Monocyte (primary cell): ENCODE results near the gene CCDC43.

GRCh38 chr17:44211428-44212508, 7.7 kb downstream of the UBTF start:
- PRO-cap, 2 experiments: peak in 1 of 2 experiments; most common minus-strand start chr17:44212170 (in 1)

- PRO-cap, 2 experiments: peak in 2 of 2 experiments; most common plus-strand start chr17:44218797 (in 2); most common minus-strand start chr17:44218594 (in 1)
Measured at GRCh38 chr17:44217944-44218935, 1.2 kb downstream of the UBTF start.

GRCh38 chr17:44222022-44222926, 2.8 kb upstream of the UBTF start:
- PRO-cap, 2 experiments: peak in 2 of 2 experiments; most common plus-strand start chr17:44222248 (in 2); most common minus-strand start chr17:44222117 (in 2)

- PRO-cap, 2 experiments: no peak in any of the 2 experiments
Measured at GRCh38 chr17:44348004-44348510, 3.0 kb downstream of the GRN start.

GRCh38 chr17:44352634-44353115, 7.6 kb downstream of the GRN start:
- PRO-cap, 2 experiments: no peak in any of the 2 experiments

DNA sequence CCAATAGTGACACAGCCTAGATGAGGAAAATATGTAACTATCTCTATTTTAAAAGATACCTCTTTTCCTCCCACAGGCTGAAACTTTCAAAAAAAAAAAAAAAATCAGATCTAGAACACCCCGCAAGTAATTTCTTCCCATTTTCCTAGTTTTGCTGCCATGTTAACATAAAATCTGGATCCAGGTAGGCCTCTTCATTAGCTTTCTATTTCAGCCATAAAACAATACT, 11.5 kb downstream of the CCDC43 start:
- PRO-cap, 2 experiments: no peak in any of the 2 experiments

DNA sequence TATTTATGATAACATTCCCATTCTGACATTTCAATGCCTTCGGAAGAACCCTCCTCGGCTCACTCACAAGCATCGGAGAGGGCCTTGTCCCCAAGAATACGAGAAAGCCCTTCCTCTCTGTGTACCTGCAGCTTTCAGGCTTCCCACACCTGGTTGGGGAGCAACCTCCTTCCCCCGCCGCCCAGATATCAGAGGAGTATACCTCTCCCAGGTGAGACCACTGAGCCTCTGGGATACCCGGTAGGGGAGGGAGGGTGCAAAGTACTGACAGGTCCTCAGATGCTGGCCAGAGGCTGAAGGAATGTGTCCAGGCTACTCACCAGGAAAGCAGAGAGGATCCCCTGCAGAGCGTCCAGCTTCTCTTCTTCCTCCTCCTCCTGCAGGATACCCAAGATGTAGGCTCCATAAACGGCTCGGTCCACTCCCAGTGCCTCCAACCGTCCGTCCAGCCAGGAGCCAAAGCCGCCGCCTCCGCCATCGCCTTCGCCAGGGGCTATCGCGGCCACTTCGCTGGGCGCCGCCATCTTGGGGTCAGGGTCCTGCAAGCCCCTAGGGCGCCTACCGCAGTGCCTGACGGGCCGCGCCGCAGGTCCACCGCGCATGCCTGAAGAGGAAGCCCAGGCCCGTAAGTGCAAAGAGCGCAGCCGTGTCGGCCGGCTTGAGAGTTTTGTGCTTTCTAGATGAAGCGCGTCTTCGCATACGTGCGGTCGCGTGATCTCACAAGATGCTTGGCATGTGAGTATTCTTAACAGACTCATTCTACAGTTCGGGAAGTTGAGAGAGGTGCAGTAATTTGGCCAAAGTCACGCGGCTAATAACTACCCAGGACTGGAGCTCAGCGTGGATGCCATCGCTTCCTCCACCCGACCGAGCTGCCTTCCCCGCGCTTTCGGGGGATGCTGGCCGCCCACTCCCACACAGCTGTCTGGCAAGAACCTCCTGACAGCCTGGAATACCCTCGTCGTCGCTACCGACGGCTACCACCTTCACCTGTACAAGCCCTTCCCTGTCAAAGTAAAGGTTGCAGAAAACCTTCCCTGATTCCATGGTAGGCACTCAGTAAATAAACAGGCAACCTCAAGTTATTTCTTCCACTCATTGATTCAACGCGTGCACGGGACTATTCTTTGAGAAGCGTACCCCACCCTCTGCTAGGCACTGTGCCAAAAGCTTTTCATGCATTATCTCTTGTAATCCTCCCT, at the start of gene CCDC43:
Gene CCDC43 (minus strand): TSS at position 547 of the 1,202 bp plus-strand sequence.
- PRO-cap, 2 experiments: peak in 2 of 2 experiments; most common plus-strand start position 764 of the sequence (in 1); most common minus-strand start position 500 of the sequence (in 1)

DNA sequence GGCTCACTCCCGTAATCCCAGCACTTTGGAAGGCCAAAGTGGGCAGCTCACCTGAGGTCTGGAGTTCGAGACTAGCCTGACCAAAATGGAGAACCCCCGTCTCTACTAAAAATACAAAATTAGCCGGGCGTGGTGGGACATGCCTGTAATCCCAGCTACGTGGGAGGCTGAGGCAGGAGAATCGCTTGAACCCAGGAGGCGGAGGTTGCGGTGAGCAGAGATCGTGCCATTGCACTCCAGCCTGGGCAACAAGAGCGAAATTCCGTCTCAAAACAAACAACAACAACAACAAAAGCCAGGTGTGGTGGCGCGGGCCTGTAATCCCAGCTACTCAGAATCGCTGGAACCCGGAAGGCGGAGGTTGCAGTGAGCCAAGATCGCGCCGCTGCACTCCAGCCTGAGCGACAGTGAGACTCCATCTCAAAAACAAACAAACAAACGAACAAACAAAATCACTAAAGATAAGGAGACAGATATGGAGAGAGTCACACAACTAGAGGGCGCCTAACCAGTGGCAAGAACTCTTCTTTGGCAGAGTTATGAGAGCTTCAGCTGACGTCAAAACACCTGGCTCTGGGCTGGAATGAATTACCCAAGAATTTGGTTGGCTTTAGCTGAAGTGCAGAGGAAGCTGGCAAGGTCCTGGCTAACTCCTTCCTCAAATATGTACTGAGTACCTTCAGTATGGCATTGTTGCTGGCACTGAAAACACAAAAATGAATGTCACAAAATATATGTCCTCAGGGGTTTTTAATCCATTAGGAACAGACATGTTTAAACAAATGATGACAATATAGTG, 1.3 kb upstream of the CCDC43 start:
- PRO-cap, 2 experiments: no peak in any of the 2 experiments

- PRO-cap, 2 experiments: no peak in any of the 2 experiments
Measured at GRCh38 chr17:44793038-44793413, 34.2 kb downstream of the ADAM11 start.

DNA sequence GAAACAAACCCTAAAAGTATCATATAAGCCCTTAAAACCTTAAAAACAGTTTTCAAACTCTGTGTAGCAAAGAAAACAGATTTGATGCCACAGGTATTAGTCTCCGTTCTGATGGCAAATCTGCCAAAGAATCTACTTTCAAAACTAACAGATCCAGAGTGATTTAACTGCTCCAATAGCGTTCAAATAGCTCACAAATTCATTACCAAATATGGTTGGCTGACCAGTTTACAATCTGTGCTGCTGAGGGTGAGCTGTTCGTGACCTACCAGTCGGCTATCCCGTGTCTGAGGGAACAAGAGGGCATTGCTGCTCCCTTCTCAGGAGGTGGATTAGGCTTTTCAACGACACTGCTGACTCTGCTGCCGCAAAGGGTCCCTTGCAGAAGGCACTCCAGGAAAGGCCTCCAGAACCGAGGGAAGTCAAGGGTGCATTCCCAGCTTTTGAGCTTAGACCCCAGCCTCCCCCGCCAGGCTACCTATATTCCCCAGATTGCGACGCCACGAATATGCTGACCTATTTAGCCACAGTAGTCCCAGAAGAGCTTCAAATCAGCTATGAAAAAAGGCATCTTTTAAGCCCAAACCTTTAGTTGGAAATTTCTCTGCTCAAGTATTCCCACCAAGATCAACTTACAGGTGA, 32.3 kb downstream of the GJC1 start:
- PRO-cap, 2 experiments: no peak in any of the 2 experiments

DNA sequence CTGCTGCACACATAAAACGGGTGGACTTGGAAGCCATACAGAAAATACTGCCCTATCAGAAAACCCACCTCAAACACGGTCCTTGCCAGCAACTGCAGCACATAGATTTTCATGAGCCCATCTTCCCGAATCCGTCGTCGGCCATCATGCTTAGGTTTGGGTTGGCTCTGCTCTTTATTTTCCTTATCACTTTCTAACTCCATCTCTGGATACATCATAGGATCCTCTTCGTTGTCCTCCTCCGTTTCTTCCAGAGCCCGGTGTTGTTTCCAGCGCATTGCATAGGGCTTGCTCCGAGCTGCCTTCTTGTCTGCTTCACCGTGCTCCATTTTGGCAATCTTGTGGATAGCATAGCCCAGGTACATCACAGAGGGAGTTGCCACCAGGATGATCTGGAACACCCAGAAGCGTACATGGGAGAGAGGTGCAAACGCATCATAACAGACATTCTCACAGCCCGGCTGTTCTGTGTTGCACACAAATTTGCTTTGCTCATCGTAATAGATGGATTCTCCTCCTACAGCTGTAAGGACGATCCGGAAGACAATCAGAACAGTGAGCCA, 24.8 kb downstream of the GJC1 start:
- PRO-cap, 2 experiments: no peak in any of the 2 experiments

DNA sequence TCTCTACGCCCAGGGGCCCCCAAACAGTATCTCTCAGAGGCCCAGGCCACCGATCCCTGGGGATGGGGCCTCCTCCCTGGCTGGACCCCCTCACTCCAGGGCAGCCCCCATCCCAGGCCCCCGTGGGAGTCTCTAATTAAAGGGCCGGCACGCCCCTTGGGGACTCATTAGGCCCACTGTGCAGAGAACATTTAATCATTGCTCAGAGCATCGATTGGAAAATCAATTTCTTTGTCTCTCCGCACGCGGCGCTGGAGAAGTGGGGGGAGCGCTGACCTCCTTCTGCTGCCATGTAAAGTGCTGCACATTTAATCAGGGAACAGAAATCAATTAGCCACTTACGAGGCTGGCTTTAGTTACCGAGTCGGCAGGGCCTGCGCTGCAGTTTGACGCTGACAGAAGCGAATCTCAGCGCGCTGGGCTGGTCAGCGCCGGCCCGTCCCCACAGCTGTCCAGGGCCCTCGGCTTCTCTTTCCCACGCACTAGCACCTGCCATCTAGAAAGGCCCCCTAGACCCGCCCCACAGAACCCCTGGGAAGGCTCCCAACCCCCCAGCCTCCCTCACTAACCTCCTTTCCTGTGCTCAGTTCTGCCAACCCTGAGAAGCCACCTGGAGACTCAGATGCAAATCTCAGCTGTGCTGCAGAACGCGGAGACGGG, 20.2 kb upstream of the C1QL1 start:
- PRO-cap, 2 experiments: no peak in any of the 2 experiments

DNA sequence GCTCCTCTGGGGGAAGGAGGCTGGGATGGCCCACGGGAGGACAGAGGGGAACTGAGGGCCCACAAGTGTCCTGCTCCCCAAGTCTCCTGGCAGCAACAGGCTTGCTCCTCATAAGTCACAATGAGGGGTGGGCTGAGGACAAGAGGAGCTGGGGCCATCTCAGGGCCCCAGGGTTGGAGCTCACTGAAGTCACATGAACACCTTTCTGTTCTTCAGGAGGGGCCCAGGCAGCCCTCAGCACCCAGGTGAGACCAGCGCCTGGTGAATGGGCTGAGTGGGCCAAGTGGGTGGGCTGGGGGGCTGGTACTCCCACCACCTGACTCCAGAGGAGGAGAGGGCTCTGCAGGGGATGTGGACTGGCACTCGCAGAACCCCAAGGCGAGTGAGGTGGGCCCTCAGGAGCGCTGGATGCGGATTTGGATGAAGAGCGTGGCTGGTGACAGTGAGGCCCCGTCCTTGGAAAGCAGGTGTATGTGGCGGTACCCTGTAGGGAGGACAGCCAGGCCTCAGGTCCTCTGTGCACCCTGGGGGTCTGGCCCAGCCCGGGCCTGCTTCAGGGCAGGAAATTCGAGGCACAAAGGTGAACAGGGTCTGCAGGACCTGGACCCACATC, 20.0 kb downstream of the PLCD3 start:
- PRO-cap, 2 experiments: no peak in any of the 2 experiments

- PRO-cap, 2 experiments: no peak in any of the 2 experiments
Measured at GRCh38 chr17:45122635-45123102, 9.6 kb downstream of the PLCD3 start.

DNA sequence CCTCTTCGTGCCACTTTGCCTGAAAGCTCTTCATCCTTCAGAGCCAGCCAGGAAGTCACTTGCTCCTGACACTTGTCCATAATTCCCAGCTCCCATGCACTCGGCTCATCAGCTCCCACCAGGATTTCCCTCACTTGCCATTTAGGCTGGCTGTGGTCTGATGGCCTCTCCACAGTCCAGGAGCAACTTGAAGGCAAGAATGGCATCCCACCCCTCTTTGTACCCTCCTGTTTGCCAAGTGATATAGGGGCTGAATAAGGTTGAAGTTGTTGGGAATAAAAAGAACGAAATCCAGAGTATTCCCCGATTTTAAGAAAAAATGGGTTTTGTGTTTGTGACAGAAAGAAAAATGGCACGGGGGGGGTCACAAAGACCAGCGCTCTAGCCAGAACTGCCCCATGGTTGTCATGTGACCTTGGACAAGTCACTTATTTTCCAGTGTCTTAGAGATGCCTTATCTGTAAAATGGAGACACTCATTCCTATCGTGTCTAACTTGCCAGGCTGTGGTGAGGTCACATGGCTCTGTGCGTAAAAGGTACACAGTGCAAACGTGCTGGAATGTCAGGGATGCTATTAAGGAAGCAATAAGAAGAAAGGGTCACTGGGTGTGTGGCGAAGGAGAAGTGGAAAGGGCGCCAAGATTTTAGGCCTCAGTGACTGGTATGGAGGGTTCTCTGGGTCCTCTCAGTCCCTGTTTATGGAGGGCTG, 1.7 kb upstream of the HEXIM1 start:
- PRO-cap, 2 experiments: no peak in any of the 2 experiments

DNA sequence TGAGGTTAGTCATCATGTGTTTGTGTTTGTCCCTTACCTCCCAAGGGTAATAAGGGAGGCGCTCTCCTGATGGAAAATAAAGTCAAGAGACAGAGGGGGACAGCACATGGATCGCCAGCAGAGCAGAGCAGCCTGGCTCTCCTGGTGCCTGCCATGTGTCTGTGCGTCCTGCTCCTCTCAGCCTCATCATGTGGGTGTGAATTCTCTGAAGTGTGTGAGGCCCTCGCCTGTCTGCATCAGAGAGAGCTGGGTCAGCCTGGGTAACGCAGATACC, 8.8 kb downstream of the HEXIM2 start:
- PRO-cap, 2 experiments: no peak in any of the 2 experiments

GRCh38 chr17:45223517-45224359, 2.1 kb downstream of the FMNL1 start:
- PRO-cap, 2 experiments: peak in 2 of 2 experiments; most common plus-strand start chr17:45223897 (in 2); most common minus-strand start chr17:45223776 (in 1)

- PRO-cap, 2 experiments: peak in 1 of 2 experiments; most common plus-strand start chr17:45224825 (in 1)
Measured at GRCh38 chr17:45224414-45224950, 2.8 kb downstream of the FMNL1 start.

DNA sequence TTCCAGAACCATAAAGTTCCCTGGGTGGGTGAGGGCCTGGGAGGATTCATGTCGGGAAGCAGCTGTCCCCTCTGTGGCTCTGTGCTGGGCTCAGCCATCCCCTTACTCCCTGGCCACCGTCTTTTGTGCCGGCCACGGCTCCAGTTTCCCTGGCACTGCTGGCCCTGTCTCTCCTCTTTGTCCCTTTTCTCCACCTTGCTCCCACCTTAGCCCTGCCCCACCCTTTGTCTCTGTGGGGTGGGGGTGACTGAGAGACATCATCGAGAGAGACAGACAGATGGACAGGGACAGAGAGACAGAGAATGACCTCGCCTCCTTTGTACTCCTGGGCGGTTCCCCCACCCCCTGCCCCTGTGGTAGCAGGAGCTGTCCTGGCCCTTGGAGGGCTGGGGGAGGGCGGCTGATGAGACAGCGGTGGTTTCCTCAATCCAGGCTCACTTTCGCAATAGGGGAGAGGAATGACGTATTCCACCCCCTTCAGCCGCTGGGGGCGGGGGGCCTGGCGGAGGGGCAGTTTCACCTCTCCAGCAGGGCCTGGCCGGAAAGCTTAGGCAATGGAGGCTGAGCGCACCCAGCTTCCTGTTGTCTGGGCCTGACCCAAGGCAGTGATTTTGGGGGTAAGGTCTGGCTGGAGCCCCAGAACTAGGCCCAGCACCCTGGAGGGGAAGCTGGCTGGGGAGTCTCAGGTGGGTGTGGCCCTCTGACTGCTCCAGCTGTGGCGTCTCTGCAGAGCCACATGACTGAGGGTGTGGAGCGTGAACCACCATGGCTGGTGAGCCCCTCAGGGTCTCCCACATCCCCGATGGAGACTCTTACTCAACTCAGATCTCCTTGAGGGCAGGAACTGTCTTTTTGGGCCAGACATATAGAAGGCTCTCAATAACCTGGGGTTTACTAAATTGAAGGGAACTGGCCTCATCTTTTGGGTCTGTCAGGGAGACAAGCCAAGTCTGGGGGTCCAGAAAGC, 7.3 kb downstream of the FMNL1 start:
- PRO-cap, 2 experiments: peak in 2 of 2 experiments; most common plus-strand start position 737 of the sequence (in 2); most common minus-strand start position 289 of the sequence (in 2)

GRCh38 chr17:45262743-45264076, 1.3 kb upstream of the SPATA32 start:
- PRO-cap, 2 experiments: no peak in any of the 2 experiments